Monocyte (primary cell): ENCODE data around the gene MEIG1.

- PRO-cap, 2 experiments: no peak in any of the 2 experiments
Observed at GRCh38 chr10:13440194-13440746, 88.5 kb downstream of the BEND7 start.

GRCh38 chr10:13490485-13490914, 38.3 kb downstream of the BEND7 start:
- PRO-cap, 2 experiments: no peak in any of the 2 experiments

- PRO-cap, 2 experiments: no peak in any of the 2 experiments
Observed at GRCh38 chr10:13717896-13719055, 131.5 kb downstream of the PRPF18 start.

GRCh38 chr10:13971591-13971956, 359.1 kb downstream of the FRMD4A start:
- PRO-cap, 2 experiments: no peak in any of the 2 experiments

DNA sequence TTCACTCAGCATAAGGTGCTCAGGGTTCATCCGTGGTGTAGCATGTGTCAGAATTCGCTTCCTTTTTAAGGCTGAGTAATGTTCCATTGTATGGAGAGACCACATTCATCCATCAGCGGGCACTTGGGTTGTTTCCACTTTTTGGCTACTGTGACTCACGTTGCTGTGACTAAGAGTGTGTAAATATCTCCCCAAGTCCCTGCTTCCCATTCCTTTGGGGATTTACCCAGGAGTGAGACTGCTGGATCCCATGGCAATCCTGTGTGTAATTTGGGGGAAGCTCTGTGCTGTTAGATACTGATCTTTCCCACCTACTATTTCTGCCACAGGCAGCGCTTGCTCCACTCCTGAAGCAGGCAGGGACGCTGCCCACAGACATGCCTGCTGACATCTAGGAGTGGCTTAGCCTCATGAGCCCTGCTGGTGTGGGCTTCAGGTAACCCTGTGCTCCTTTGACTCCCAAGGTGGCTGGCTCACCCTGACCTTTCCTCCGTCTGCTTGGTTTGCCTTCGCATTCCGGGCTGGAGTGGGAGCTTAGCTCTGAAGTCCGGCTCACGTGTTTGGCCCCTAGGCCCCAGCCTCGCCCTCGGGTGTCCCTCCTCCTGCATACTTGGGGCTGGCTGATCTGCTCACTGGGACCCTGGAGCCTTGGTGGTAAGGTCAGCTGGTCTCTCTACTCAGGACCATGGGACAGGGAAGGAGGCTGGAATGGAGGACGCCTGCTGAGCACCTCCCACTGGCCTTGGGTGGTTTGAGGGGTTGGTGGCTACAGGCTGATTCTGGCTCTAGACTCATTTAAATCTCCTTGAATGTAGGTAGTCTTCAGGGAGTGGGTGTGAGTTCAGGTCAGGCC, 345.8 kb downstream of the FRMD4A start:
- PRO-cap, 2 experiments: no peak in any of the 2 experiments

DNA sequence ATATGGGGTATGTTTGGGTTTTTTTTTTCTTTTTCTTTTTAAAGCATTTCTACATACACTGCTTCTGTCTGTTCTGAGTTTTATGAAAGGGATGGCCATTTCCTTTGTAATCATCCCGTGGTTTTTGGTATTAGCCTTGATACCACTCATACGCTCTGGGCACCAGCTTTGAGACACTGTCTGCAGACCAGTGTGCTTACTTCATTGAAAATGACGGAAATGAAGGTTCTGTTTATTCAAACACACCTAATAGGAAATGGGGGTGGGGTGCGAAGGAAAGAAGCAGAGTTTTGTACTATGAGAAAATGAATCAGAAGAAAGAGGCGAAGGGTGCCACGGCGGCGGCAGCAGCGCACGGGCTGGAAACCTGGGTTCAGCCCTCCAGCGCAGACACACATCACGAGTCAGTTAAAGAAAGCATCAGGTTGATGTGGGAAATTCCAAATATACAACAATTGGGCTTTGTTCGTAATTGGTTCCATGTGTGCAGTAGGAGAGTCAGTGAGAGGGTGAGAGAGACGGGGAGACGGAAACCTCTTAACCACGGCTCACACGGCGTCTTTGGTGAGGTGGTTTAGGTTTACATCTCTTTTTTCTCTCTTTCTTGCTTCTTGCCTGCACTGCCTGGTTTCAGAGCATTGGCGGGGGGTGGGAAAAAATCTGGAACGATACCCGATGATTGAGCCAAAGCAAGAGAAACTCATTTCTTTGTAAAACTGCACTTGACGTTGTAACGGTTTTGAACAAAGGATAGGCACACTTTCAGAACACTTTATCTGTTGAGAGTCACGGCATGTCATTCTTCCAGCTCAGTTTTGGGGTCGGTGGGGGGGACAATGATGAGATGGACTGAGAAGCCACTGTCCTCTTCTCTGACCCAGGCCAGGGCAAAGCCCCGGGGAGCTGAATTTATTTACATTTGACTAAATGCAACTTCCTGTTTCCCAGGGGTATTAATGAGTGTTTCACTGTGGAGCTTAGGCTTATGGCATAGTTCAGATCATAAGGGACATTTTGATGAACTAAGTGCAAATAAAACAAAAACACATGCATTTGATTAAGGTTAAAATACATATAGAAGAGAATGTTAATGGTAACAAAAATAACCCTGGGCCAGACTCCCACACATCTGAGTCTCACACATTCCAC, 321.1 kb downstream of the FRMD4A start:
- PRO-cap, 2 experiments: no peak in any of the 2 experiments

GRCh38 chr10:14056809-14057221, 273.9 kb downstream of the FRMD4A start:
- PRO-cap, 2 experiments: no peak in any of the 2 experiments

- PRO-cap, 2 experiments: no peak in any of the 2 experiments
Observed at GRCh38 chr10:14487174-14487559, 156.4 kb upstream of the FRMD4A start.

- PRO-cap, 2 experiments: peak in 1 of 2 experiments; most common minus-strand start chr10:14533614 (in 1)
Observed at GRCh38 chr10:14533418-14533955, 202.8 kb upstream of the FRMD4A start.

GRCh38 chr10:14563596-14563872, 211.2 kb downstream of the FAM107B start:
- PRO-cap, 2 experiments: no peak in any of the 2 experiments

DNA sequence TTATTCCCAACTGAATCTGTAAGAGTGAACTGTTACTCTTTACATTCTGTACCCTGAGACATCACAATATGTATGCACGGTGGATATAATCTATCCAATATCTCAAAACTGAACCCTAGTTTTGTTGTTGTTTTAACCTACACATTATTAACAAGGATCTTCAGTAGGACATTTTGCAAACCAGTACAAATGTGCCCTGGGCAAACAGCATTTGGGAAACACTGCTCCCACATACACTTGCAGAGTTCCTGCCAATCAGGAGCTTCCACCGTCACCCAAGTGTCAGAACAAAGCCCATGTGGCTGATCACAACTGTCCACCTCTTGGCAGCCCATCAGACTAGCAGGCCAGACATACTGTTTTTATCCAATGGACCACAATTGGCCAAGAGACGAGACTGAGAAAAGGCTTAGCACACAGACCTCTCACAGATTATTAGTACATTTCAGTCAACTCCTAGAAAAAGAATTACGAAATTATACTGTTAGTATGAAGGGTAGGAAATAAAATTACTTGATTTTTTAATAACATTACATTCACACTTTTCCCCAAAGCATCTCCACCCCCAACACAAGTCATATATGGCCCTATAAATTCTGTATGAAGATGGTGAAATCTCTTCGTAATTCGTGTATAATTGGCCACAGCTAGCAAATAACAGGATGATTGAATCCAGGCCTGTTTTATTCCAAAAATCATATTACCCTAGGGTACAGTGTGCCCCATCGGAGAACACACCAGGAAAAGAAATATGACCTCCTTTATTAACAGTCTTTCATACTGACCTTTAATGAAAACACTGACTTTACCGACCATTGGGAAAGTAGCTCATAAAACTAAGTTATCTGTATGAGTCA, 200.2 kb downstream of the FAM107B start:
- PRO-cap, 2 experiments: peak in 1 of 2 experiments; most common minus-strand start position 574 of the sequence (in 1)

DNA sequence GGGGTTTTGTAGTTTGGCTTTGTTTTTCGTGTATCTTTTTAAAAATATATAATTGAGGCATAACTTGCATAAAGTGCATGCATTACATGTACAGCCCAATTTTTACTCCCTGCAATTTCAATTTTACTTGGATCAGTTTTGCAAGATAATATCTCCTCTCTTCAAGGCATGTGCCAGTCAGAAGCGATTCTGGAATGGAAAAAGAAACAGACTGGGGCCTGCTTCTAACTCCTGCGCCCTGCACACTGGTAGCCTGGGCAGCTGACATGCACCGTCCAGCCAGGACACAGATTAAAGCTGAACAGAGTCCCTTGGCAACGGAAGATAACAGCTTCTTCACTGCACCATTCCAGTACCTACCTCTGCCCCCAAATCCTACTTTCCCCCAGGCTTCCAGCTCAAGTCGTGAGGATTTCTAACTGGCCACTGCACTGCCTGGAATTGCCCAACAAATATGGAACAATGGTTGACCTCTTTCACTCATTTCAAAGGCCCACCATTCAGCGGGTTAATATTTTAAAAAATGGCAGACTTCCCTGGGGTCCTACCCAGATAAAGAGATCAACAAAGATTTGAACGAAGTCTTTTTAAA, 182.1 kb downstream of the FAM107B start:
- PRO-cap, 2 experiments: peak in 2 of 2 experiments; most common minus-strand start position 114 of the sequence (in 1)

DNA sequence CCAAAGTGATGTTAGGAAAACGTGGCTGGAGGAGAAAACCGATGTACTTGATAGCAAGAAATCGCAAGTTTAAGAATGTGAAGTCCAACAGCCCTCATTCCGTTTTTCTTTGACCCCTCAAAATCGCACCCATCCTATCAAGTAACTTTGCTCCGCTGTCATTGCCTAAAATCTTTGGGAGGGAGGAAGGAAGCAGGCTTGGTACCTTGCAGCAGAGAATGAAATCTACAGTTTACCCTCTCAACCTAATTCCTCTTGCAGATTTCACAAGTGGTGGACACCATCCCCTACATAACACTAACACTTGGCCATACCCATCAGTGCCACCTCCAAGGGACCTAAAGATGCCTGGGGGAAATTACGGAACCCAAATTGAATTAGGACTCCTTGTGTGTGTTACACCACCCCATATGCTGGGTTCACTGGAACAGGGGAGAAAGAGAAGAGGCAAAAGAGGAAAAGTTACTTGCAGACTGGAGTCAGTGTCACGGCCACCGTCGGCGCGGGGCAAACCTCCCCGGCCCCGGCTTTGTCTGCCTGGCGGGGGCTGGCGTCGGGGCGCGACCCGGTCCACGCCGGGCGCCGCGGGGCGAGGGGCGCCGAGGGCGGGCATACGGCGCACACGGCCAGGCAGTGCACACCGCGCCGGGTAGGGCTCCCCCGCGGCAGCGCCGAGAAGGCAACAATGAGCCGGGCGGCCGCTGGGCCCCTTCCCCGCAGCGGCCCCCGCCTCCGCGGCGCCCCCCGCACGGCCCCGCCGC, 171.3 kb downstream of the FAM107B start:
- PRO-cap, 2 experiments: peak in 2 of 2 experiments; most common plus-strand start position 320 of the sequence (in 2); most common minus-strand start position 152 of the sequence (in 1)

DNA sequence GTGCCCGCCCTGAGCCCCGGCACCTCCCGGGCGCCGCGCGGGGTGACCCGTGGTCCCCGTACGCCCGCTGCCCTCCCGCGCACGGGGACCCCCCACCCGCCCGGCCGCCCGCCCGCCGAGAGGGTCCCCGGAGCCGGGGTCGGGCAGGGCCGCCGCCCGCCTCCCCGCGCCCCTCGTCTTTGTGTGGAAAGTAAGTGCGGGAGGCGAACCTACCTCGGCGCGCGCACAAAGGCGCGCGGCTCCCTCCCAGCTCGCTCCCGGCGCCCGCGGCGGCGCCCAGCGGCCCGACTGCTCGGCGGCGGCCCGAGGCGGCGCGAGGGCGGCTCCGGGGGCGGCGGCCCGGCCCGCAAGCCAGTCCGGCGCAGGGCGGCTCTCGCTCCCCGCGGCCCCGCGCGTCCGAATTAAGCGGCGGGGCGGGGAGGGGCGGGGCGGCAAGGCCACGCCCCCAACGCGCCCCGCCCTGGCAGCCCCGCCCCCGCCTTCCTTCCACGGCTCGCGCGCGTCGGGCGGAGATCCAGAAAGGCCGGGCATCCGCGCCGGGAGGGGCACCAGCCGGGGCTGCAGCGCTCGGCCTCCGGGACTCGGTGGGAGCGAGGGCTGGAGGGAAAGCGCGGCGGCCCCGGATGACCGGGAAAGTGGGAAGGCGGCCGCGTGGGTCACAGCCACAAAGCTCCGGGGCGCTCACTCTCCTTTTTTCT, 170.5 kb downstream of the FAM107B start:
- PRO-cap, 2 experiments: peak in 2 of 2 experiments; most common plus-strand start position 524 of the sequence (in 1); most common minus-strand start position 375 of the sequence (in 2)

DNA sequence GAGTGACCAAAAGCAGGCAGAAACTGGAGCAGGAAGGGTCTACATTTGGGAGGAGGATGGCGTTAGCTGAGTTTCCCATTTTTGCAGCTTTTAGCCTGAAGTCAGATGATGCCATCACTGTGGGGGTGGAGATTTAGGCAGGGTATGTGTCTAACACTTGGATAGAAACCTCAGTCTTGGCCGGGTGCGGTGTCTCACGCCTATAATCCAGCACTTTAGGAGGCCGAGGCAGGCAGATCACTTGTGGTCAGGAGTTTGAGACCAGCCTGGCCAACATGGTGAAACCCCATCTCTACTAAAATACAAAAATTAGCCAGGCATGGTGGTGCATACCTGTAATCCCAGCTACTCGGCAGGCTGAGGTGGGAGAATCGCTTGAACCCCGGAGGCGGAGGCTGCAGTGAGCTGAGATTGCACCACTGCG, 140.1 kb downstream of the FAM107B start:
- PRO-cap, 2 experiments: peak in 2 of 2 experiments; most common plus-strand start position 173 of the sequence (in 2)

DNA sequence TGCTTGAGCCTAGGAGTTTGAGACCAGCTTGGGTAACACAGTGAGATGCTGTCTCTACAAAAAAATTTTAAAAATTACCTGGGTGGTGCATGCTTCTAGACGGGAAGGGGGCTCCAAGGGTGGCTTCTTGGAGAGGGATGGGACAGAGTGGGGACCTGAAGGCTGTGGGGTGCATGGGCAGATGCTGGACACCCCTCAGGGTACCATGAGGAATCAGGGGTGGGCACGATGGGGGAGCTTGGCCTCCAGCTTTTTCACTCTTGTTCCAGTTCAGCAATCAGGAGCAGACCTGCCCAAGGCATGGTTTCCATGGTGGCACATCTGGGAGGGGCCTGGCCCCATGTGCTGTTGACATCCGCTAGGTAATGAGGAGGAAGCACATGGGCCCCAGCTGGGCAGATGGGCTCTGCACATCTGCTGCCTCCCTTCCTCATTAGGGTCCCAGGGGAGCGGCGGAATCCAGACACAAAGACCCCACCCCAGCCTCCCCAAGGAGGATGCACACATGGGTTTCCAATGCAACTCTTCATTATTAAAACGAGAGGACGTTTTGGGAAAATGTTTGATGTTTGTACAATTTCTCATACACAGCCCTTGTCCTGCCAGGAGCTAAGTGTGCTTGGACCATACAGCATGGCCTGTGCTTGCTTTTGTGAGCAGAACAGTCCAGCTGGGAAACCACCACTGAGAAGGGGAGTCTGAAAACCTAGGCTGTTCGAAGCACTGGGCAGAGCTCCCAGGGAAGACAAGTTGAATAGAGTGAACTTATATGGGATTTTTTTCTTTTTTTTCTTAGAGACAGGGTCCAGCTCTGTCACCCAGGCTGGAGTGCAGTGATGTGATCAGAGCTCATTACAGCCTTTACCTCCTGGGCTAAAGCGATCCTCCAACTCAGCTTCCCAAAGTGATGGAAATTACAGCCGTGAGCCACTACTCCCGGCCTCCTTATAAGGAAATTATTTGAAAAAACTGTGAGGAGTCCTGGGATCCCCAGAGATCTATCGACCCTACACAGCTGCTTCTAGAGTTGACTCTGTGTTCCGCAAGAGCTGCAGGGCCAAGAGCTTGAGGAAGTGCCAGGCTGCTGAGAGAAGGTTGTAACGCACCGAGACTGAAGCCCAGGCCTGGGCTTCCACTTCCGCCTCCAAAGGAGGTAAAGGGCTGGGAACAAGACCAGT, 23.6 kb downstream of the FAM107B start:
- PRO-cap, 2 experiments: no peak in any of the 2 experiments

DNA sequence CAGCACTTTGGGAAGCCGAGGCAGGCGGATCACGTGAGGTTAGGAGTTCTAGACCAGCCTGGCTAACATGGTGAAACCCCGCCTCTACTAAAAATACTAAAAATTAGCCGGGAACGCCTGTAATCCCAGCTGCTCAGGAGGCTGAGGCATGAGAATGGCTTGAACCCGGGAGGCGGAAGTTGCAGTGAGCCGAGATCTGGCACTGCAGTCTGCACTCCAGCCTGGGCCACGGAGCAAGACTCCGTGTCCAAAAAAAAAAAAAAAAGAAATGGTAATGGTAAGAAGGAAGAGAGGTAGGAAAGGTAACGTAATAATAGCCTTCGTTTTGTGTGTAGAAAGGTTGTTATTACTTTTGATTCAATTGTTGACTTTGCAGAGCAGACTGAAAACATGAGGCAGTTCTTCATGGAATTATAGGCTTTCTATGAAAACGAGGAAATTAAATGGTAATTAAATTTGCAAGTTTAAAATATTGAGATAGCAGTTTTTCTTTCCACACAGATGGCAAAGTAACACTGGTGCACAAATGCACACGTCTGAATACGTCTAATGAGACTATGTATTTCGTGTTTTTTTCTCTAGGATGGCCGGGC, 1.3 kb downstream of the HSPA14 start:
- PRO-cap, 2 experiments: no peak in any of the 2 experiments

GRCh38 chr10:14958924-14959829, at the start of gene MEIG1:
Gene MEIG1, plus strand, starts transcription at chr10:14959388.
- PRO-cap, 2 experiments: peak in 2 of 2 experiments; most common plus-strand start chr10:14959391 (in 2)

GRCh38 chr10:15084467-15085225, 3.9 kb downstream of the ACBD7 start:
- PRO-cap, 2 experiments: no peak in any of the 2 experiments

DNA sequence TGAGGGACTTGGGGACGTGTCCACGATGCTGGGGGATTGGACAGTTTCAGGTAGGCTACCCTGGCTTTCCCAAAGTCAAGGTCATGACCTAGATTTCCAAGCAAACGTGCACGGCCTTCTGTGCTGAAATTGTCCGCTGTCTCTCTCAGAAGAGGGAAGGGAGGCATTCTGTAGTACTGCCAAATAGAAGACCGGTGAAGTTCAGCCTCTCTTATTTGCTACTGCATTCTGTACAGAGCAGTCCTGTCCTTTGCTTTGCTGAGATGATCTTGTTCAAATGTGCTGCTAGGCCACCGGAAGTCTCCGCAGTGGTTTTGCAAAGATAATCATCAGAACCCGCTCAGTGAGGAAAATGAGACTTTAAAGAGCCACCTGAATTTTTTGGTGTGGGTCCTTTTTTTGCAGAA, 1.1 kb upstream of the NMT2 start:
- PRO-cap, 2 experiments: no peak in any of the 2 experiments